Measurements from ENCODE around the genes XYLB and ENTPD3.

DNA sequence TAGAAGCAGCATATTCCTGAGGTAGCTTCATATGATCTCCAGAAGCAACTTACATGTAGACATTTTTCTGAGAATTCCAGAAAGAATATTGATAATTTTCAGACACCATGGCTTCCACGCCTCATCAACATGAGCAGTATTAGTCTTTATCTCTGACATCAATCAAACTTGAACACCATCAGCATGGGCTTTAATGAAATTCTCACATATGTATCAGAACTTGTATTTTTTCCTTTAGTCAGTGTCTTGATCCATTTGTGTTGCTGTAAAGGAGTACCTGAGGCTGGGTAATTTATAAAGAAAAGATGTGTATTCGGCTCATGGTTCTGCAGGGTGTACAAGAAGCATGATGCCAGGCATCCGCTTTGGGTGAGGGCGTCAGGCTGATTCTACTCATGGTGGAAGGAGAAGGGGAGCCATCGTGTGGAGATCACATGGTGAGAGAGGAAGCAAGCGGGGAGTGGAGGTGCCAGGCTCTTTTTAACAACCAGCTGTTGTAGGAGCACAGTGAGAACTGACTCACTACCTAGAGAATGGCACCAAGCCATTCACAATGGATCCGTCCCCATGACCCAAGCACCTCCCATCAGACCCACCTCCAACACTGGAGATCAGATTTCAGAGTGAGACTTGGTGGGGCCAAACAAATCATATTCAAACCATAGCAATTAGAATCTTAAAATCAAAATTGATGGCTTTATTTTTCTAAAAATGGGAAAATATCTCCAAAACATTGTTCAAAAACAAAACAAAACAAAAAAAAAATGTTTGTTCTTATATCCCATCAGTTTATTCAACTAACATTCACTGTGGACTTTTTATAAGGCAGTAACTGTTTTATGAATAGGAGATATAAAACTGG is 149.8 kb downstream of the ITGA9 start:
- RAMPAGE, long total RNA = no peak
- RRBS = no CpG with 5 or more reads among the region's 7 CpGs

DNA sequence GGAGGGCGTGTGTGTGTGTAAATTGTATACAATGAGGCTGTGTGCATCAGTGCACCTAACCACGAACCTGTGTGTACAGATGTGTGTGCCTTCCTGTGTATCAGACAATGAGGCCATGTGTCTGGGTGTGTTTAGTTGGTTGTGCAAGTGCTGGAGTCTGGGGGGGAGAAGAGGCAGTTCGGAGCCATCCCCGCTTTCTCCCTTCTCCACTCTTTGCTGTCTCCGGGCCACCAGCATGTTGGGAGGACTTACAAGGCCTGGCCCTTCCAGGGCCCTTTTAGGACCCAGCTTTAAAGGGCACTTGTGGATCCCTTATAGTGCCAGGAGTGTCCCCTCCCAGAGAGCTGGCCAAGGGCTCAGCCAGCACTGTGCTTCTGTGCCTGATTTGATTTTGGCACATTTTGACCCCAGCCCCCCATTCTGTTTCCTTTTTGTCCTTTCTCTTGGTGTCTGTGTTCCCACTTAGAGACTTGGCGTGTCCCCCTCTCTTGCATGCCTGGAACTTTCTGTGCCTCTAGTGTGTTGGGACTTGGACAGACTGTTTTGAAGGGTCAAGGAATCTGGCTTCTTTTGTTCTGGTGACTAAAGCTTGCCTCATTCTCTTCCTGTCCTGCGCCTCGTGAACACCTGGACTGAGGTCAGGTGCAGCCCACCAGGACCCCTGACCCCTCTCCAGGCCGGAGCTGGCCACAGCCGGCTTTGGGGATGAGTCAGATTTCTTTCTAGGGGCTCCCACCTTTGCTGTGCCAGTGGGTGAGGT is 1.4 kb downstream of the CTDSPL start:
- RAMPAGE, long total RNA = no peak
- RRBS = no CpG with 5 or more reads among the region's 10 CpGs

DNA sequence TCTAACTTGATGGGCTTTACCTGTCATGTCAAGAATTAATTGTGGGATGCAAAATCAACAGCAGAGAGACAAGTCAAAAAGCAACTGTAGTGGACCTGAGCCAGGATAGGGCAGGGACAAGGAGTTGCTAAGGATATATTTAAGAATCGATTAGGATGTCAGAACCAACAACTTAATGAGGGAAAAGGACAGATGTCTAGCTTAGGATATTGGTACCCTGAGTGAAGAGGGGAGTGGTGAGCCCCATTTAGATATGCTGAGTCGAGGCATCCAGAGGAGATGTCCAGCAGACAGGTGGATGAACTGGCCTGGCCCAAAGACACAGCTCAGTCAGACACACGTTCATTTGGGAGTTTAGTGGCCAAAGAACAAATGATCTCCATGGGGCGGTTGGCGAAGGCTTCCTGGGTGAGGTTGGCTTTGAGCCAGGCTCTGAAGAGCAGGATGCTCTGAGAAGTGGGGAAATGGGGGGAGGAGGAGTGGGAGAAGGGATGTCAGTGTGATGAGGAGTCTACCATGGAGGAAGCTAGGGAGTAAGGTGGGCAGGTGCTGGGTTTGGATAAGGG is 47.6 kb upstream of the VILL start:
- RAMPAGE, long total RNA = no peak
- RRBS = no CpG with 5 or more reads among the region's 5 CpGs

- RAMPAGE, long total RNA = no peak
- RRBS = no CpG with 5 or more reads among the region's 8 CpGs
These were observed 3.7 kb upstream of the VILL start for GRCh38 chr3:37986762-37987423.

DNA sequence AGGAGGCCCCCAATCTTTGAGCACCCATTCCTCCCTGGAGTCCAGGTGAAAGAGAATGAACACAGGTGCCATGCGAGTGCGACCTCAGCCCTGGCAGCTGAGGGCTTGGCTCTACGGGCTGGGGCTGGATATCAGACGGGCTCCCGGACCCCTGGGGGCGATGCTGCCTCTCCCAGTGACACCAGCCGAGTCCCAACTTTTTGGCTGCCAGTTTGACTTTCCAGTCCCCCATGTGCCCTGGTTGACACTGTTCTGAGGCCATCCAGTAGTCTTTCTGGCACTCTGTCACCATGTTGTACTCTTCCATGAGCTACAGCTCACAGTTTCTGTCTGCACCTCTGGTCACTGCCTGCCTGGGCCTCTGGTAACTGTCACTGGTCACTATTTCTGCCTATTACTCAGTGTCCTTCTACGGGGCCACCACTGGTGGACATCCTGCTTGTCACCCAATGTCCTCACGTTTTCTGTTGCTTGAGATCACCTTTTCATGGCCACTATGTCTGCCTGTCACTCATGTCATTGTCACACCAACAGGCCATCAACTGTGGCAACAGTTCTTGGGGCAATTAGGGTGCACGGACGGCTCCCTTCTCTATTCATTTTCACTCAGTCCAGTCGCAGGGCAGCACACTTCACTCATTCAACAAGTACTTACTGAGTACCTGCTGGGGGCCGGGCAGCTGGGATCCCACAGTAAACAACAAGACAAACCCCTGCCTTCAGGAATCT is 1.4 kb downstream of the VILL start:
- RAMPAGE, long total RNA = no peak
- RRBS = no CpG with 5 or more reads among the region's 13 CpGs

- RAMPAGE, long total RNA = no peak
- RRBS = no CpG with 5 or more reads among the region's 18 CpGs
These were observed 966 bp downstream of the DLEC1 start for GRCh38 chr3:38039848-38040499.

GRCh38 chr3:38117451-38118715 is 19.0 kb downstream of the ACAA1 start:
- RAMPAGE, long total RNA = no peak
- RRBS = no CpG with 5 or more reads among the region's 20 CpGs

- RAMPAGE, long total RNA = start-site peak on the plus strand at chr3:38346769-38346805, 29 and 50 reads in 2 replicates
- RRBS = 1% methylated on average over 19 of the region's 75 CpGs
These were observed at the start of gene XYLB for GRCh38 chr3:38346276-38347115. Gene XYLB (plus strand): TSS chr3:38346785.

DNA sequence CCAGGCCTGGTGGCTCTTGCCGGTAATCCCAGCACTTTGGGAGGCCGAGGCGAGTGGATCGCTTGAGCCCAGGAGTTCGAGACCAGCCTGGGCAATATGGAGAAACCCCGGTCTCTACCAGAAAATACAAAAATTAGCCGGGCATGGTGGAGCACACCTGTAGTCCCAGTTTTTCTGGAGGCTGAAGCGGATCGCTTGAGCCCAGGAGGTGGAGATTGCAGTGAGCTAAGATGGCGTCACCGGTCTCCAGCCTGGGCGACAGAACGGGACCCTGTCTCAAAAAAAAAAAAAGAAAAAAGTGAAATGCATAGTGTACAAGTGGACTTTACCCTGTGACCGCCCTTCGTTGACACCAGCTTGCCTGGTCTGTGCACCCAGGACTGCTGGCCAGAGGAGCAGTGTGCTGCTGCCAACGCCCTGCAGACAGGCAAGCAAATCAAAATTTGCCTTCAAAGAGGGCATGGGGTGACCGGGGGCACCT is 853 bp downstream of the XYLB start:
- RAMPAGE, long total RNA = no peak
- RRBS = no CpG with 5 or more reads among the region's 17 CpGs

GRCh38 chr3:38413814-38414347 is 39.8 kb upstream of the ACVR2B start:
- RAMPAGE, long total RNA = no peak
- RRBS = no CpG with 5 or more reads among the region's 1 CpG

DNA sequence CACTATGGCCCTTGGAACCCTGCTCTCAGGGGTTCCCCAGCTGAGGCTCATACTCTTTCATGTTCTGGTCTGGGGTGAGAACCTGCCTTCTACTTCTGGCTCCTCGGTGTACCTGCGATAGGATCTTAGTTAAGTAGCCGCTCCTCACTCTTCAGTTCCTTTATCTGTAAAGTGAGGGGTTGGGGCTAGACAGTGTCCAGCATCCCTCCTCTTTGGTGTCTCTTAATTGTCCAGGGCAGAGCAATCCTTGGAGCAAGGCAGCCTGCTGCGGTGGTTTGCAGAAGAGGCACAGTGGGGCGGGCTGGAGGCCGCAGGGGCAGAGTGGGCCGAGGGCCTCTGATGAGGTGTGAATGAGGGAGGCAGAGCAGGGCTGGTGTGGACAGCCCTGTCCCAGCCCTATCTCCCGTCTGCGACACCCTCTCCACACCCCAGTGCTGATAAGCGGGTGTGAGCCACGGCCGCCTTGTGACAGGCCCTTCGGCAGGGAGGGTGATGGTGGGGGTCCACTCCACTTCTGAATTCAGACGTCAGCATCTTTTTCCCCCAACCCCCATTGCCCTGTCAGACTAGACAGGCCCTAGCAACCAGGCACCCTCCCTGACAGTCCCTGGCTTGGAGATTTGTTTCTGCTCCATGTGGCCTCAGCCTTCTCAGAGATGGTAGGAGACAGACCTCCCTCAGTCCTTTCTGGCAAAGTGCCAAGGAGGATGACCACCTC is 37.1 kb downstream of the EXOG start:
- RAMPAGE, long total RNA = no peak
- RRBS = no CpG with 5 or more reads among the region's 14 CpGs

DNA sequence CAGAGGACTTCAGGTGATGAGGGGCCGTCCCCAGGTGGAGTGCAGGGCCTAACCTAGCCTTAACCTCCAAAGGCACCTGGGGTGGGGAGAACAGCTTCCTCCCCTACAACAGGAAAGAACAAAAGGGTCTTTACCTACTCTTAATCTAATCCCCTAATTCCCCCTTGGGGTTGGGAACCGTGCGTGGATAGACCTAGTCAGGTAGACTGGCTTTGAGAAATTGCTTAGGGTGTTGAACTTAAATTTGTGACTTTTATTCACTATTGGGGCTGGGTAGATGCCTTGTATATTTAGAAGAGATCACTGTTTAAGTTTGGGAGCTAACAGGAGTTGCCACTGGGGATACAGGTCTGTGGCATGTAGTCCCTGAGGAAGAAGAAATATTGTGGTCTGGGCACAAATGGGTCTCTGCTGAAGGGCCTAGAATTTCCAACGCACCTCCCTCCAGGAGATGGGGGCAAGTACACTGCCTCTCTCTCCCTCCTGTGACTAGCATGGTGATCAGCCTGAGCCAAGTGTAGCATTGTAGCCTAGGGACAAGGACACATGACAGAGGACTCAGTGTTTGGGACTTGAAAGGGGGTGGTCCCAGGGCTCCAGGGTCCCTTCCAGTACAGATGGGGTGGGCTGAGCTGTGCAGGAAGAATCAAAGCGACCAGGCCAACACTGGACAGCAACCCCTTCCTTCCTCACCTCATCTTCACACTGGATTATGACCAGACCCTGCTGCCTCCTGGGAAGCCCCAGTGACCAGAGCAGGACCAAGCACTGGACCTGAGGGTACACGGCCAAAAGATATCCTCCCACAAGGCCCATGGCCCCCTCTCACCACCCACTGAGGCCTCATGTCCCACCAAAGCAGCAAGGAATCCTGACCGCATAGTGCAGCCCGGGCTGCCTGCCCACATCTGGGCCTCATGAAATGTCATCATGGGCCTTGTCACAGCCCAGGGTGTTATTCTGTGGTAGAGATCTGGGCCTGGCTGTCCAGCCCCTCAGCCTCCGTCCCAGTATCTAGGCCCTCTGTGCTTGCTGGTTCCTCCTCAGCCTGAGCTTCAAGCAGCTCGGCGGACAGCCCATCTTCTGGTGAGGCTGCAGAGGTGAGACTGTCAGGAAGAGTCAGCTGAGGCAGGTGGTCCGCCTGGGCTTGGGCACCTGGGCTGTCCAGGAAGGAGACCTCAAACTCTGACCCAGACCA is 9.7 kb downstream of the GORASP1 start:
- RAMPAGE, long total RNA = no peak
- RRBS = no CpG with 5 or more reads among the region's 12 CpGs

DNA sequence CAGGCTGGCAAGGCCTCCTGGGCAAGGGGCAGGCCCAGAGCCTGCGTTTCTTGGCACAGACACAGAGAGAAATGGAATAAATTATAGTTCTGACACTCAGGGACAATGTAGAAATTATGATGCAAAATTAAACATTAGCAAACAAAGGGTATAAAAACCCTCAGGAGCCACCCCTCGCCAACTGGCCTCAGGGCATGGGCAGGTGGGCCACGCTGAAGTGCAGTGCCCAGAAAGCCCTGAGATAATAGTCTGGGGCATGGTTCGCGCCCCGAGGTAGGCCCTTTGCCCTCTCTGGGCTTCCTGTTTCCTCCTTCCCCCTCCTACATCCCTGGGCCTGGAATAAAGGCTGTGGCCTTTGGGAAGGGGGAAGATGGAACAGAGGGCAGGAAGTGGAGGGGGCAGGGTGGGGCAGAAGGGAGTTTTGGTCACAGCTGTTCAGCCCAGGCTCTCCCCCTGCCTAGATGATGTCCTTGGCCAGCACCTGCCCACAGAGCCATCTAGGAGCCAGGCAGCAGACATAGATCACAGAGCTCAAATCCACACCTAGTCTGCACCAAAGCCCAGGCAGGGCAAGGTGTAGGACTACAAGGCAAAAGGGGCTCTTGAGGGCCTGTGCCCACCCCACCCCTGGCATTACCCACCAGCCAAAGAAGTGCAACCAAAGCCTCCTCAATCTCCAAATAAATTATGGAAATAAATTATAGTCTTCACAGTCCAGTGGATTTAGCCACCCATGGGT is 11.3 kb downstream of the CSRNP1 start:
- RAMPAGE, long total RNA = no peak
- RRBS = no CpG with 5 or more reads among the region's 6 CpGs

- RAMPAGE, long total RNA = no peak
- RRBS = no CpG with 5 or more reads among the region's 26 CpGs
These were observed 8.4 kb downstream of the CSRNP1 start for GRCh38 chr3:39144671-39145615.

DNA sequence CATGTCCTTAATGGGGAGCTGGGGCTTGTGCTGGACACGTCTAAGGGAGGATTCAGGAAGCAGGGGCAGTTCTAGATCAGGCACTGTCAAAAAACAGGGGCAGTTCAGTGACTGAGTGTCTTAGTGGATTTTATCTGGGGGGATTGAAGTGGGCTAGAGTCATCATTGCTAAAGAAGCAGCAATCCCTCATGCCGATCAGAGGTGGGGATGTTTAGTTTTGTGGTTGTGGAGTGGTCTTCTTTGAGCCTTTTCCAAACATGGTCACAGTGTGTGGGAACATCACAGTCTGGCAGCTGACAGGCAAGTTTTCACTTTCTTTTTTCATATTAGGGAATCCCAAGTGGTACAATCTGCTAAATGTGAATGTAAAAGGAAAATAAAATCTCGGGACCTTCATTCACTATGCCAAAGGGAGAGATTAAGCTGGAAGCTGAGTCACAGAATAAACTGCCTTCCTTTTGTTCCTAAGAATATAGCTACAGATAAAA is 10.3 kb upstream of the CX3CR1 start:
- RAMPAGE, long total RNA = no peak
- RRBS = no CpG with 5 or more reads among the region's 3 CpGs

GRCh38 chr3:39411402-39412361 is 5.2 kb downstream of the RPSA start:
- RAMPAGE, long total RNA = no peak
- RRBS = no CpG with 5 or more reads among the region's 8 CpGs

DNA sequence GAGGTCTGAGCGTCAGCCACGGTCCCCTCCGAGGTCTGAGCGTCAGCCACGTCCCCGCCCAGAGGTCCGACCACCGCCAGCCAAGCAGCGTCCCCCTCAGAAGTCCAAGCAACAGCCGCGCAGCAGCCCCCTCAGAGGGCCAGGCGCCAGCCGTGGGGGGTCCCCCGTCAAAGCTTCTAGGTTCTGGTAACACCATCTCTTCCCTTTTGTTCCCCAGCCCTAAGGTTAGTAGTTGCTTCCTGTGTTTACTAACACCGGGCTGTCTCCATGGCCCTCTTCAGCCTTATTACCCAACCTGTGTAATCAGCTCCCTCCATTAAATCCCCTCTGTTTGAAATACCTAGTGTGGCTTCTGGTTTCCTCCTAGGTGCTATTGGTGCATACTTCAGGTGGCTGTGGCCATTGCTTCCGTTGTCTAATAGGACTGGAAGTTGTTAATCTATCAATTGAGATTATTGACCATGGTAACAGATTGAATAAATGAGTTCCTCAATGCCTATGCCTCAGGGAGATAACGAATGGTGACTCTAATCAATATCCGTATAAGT is 35.3 kb downstream of the MOBP start:
- RAMPAGE, long total RNA = no peak
- RRBS = no CpG with 5 or more reads among the region's 18 CpGs

DNA sequence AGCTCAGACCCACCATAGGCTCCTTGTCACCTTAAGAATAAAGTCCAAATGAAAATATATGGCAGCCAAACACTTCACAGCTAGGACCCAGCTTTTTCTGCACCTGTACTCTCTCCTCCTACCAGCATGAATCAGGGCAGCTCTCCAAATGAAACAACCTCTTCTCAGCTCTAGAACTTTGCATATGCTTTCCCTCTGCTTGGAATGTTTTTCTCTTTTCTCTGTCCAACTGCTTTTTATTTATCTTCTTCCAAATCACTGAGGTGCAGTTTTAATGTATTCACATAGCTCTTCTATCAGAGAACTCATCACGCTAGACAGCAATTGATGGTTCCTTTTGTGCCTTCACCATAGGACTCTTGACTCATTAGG is 163.2 kb upstream of the MYRIP start:
- RAMPAGE, long total RNA = no peak
- RRBS = no CpG with 5 or more reads among the region's 1 CpG

GRCh38 chr3:40076987-40077568 is 232.4 kb upstream of the EIF1B start:
- RAMPAGE, long total RNA = no peak
- RRBS = no CpG with 5 or more reads among the region's 15 CpGs

GRCh38 chr3:40386775-40387494 is at the start of gene ENTPD3:
Gene ENTPD3 (plus strand): TSS chr3:40387184.
- RAMPAGE, long total RNA = no peak
- RRBS = no CpG with 5 or more reads among the region's 45 CpGs

Data from kidney epithelial cell (primary cell).